SK-N-DZ (cell line): ENCODE results near the genes EN2 and CNPY1.

DNA sequence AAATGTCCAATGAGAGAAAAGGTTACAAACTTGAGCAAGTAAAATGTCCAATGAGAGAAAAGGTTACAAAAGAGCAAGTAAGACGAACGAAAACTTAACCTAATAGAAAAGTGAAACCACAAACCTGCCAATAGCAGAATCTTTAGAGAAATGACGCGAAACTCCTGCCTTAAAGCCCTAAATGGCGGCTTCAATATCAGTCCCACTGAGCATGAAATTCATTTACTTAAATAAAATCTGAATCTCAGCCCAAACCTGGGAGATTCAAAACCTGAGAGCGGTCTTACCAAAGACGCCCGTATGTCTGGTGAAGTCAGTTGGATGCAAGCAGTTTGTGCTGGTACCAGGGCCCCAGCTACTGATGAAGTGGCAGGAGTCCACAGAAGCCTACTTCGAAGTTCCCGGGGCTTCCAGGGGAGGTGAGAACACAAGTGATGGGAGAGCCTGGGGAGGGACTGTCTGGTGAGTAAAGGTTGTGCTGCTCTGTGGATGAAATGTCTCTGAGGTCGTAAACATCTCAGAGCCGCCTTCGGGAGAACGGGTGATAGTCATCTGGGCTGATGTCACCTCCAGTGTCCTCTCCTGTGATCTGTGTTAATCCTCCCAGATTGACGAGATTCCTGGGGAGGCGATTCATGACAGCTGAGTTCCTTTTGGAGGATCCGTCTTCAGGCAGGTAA is 74.4 kb downstream of the PAXIP1 start:
RAMPAGE:
- cytosol, long total RNA: no peak
- nucleus, long total RNA: no peak

DNA sequence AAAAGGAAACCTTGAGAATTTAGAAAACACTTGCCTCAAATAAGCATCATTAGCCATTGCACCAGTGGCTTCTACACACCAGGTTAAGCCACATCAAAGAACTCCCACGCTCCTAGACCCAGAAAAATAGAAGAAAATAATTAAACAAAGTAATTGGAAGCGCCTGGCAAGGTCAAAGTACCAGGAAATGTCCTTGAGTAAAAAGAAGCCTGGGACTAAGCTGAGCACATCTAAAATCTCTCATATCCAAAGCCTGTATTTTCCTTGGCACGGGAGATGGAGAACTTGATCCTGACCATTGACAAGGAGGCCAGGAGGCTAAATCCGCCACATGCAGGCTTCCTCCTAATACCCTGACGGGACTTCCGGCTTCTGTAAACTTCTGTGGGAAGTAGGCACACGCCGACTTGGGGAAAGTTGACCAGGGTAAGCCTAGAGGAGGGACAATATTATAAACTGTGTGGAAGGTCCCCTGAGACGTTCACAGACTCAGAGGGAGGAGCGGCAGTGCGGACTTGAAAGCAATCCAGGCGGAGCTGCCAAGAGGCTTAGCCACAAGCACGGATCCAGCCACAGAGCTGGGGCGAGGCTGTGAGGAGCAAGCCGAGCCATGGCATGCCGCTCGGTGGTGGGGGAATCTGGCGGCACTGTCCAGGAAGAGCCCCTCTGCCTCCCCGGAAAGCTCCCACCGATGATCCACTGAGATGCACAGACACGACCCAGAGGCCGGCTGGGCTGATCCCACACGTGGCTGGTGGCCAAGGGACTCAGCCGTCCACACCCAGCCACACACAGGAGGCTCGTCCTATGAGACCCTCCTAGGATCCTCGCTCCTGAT is 40.2 kb upstream of the INSIG1 start:
RAMPAGE:
- cytosol, long total RNA: no peak
- nucleus, long total RNA: no peak

RAMPAGE:
- cytosol, long total RNA: no peak
- nucleus, long total RNA: no peak
Measured at GRCh38 chr7:155299087-155299952, 1.6 kb downstream of the INSIG1 start.

RAMPAGE:
- cytosol, long total RNA: no peak
- nucleus, long total RNA: no peak
Measured at GRCh38 chr7:155302482-155303039, 4.9 kb downstream of the INSIG1 start.

RAMPAGE:
- cytosol, long total RNA: no peak
- nucleus, long total RNA: no peak
Measured at GRCh38 chr7:155357318-155357901, 59.7 kb downstream of the INSIG1 start.

RAMPAGE:
- cytosol, long total RNA: no peak
- nucleus, long total RNA: no peak
Measured at GRCh38 chr7:155457237-155458379, at the start of gene EN2. TSS of gene EN2 (plus strand) at chr7:155458129.

DNA sequence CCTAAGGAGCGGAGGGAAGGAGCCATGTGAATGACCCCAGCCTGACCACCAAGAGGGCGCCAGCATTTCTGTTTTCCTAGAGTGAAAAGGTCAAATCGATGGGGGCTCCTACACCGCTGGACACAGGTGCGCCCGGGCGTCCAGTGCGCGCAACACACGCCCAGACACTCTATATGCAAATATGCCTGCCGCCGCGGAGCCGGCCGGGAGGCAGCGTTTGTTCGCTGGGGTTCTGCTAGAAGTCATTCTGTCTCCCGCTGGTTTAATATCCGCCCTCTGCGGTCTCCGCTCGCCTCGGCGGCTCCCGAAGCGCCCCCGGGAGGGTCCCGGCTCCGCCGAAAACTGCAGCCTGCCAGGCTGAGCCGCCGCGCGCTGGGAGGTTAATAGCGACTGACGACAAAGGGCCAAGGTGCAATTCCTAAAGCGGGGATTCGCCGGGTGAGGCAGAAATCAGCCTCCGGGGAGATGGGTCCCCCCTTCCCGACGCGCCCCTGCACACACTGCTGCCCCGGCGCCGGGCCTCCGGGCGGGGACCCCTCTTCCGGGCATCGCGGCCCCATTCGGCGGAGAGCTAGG is 8.9 kb downstream of the EN2 start:
RAMPAGE:
- cytosol, long total RNA: no peak
- nucleus, long total RNA: no peak

RAMPAGE:
- cytosol, long total RNA: no peak
- nucleus, long total RNA: no peak
Measured at GRCh38 chr7:155490280-155490725, 32.4 kb downstream of the EN2 start.

RAMPAGE:
- cytosol, long total RNA: no peak
- nucleus, long total RNA: no peak
Measured at GRCh38 chr7:155490726-155491720, 33.1 kb downstream of the EN2 start.

RAMPAGE:
- cytosol, long total RNA: no peak
- nucleus, long total RNA: no peak
Measured at GRCh38 chr7:155509217-155509796, 37.1 kb downstream of the CNPY1 start.

GRCh38 chr7:155546426-155546993 is at the start of gene CNPY1:
TSS of gene CNPY1 (minus strand) at chr7:155546559.
RAMPAGE:
- cytosol, long total RNA: no peak
- nucleus, long total RNA: no peak

DNA sequence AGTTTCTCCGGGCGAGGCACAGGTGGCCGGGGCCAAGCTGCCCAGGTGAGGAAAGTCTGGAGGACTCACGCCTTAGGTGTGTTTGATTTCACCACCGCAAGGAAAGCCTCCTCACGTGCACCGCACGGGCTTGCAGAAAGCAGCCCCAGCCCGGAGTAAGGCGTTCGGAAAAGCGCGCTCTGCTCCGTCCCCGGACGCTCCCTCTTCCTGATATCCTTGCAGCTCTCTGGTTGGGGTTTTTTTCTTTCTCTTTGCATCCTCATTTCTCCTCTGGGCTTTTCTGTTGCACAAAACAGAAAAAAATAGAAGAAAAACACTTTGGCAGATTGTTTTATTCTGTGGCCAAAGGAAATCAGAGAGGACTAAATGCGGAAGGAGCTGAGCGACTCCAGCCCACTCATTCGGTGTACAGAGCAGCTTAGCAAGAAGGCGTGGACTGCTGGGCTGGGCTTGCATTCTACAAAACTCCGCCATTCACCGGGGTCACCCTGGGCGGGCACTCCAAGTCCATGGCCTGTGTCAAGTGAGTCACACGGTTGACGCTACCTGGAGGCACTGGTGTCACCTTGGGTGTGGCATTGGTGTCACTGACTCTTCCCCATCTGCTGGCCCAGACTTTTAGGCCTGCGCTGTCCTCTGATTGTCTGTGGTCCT is 30.3 kb upstream of the CNPY1 start:
RAMPAGE:
- cytosol, long total RNA: no peak
- nucleus, long total RNA: no peak

DNA sequence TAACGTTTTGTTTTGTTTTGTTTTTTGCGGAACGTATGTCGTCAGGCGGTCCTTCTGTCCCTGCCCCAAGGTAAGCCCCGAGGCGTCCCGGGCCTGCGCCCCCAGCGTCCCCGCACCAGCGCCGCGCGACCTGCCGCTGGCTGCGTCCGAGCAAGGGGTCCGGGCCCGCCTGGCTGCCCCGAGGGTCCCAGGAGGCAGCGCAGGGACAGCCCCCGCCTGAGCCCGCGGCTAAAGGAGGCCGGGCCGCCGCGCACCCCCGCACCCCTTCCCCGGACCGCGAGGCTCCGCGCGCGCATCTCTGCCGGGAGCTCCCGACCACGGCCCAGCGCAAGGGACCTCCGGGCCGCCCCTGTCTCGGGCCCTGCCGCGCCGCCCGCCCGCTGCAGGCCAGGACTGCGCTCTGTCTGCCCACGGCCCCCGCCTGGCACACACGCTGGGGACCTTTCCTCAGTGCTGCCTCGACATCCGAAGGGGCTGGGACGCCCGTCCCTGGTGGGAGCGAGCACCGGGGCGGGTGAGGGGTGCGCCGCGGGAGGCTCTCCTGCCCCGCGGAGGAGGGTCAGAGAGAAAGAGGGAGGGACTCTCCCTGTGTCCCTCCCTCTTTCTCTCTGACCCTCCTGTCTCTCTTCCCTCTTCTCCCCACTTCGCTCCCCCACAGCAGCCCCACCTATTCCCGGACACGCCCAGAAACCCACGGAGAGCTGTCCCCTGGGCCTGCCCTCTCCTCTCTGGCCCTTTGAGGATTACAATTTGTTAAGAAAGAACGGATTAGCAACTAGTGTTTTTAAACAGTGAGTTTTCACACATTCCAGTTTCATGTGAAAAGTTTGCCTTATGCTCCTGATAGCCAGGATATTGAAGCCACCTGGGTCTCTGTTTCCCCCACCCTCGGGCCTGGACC is 24.9 kb downstream of the SHH start:
RAMPAGE:
- cytosol, long total RNA: no peak
- nucleus, long total RNA: no peak

DNA sequence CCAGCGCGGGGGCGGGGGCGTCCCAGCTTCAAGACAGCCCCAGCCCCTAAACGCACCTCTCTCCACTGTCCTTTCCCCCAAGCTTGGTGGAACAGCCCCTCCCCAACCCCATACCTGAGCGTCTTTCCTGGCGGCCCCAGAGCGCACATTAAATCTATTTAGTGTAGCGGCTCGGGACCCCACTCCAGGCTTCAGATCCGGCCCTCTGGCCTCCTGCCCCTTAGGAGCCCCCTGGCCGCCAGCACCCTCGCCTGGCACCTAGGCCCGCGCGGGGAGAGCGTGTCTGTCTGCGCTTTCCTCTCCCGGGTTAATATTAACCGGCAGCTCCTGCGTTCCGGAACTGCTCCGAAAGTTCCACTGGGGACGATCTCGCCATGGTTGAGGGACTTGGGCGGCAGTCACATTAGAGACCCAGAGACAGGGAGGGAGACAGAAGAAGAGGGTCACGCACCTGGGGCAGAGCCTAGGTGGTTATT is 3.3 kb downstream of the SHH start:
RAMPAGE:
- cytosol, long total RNA: no peak
- nucleus, long total RNA: no peak

DNA sequence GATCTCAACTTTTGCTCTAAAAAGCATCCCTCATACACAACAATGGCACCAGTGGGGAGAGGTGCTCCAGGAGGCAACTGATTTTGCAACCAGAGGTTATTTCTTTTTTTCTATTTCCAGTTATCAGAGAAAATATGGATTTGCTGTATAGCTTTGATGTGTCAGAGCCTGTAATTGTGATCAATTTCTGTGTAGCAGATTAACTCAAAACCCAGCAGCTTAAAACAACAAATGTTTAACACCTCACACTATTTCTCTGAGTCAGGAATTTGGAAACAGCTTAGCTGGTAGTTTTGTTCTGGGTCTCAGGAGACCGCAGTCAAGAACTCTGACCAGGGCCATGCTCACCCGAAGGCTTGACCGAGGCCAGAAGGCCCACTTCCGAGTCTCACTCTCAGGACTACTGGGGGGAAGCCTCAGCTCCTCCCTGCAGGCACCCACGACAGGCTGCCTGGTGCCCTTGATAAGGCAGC is 105.5 kb upstream of the SHH start:
RAMPAGE:
- cytosol, long total RNA: no peak
- nucleus, long total RNA: no peak

RAMPAGE:
- cytosol, long total RNA: no peak
- nucleus, long total RNA: no peak
Measured at GRCh38 chr7:156659901-156660884, 19.6 kb downstream of the RNF32 start.

DNA sequence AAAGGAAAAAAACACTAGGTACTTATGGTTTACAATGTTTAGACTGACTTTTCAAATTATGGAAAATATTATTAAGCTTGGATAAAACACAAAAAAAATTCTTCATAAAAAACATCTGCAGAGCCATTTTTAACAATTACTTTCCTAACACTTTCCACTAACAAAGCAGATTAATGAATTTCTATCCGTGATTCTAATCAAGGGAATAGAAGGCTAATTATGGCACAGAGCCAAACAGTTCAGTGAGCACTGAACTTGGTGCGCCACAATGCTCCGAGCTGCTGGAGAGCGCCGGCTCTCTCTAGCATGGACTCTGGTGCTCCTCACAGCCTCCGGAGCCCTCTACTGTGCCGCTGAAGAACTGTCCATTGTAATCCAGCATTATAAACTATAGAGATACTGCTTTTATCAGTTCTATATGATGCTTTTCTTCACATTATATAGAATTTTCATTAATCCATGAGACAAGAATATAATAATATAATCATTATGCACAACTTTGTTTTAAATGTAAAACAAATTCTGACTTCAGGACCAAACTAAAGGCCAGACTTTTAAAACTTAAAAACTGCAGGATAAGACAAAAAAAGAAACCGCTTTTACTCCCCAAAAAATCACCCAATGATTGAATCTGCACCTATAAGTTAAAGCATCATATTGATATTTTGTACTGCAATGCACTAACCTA is 123.5 kb downstream of the RNF32 start:
RAMPAGE:
- cytosol, long total RNA: no peak
- nucleus, long total RNA: no peak

DNA sequence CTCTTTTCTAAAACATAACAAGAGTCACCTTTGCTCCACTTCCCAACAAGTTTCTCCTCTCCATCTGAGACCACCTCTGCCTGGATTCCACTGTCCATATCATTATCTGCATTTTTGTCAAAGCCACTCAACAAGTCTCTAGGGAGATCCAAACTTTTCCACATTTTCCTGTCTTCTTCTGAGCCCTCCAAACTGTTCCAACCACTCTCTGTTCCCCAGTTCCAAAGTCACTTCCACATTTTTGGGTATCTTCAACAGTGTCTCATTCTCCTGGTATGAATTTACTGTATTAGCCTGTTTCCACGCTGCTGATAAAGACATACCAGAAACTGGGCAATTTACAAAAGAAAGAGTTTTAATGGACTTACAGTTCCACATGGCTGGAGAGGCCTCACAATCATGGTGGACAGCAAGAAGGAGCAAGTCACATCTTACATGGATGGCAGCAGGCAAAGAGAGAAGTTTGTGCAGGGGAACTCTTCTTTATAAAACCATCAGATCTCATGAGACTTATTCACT is 31.1 kb downstream of the LMBR1 start:
RAMPAGE:
- cytosol, long total RNA: no peak
- nucleus, long total RNA: no peak

RAMPAGE:
- cytosol, long total RNA: no peak
- nucleus, long total RNA: no peak
Measured at GRCh38 chr7:157008862-157009711, 1.4 kb downstream of the MNX1 start.

DNA sequence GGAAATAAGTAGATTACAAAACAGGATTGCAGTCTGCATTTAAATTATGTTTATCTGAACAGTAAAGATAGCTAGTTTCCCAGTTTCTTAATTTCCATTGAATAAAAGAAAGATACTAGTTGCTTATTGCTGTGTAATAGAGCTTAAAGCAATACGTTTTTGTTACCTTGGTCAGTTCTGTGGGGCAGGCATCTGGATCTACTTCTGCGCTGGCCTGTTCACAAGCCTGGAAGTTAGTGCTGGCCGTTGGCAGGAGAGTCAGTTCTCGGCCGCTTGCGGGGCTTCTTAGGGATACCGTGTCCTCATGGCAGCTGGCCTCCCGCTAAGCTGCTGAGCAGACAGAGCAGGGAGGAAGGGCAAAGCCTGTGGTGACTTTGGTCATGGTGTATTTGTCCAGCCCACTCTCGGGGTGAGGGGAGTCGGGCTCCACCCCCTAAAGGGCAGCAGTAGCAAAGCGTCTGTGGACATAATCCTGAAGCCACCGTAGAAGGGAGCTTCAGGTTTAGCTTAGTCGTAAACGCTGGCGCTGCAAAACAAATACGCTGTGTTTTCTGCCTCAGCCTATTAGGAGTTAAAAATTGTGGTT is 12.1 kb downstream of the UBE3C start:
RAMPAGE:
- cytosol, long total RNA: no peak
- nucleus, long total RNA: no peak